ENCODE measurements around a stretch of chr4.

GRCh38 chr4:181475611-181476134, 767.5 kb upstream of the TENM3 start:
- RRBS, result no CpG with 5 or more reads among the region's 8 CpGs

DNA sequence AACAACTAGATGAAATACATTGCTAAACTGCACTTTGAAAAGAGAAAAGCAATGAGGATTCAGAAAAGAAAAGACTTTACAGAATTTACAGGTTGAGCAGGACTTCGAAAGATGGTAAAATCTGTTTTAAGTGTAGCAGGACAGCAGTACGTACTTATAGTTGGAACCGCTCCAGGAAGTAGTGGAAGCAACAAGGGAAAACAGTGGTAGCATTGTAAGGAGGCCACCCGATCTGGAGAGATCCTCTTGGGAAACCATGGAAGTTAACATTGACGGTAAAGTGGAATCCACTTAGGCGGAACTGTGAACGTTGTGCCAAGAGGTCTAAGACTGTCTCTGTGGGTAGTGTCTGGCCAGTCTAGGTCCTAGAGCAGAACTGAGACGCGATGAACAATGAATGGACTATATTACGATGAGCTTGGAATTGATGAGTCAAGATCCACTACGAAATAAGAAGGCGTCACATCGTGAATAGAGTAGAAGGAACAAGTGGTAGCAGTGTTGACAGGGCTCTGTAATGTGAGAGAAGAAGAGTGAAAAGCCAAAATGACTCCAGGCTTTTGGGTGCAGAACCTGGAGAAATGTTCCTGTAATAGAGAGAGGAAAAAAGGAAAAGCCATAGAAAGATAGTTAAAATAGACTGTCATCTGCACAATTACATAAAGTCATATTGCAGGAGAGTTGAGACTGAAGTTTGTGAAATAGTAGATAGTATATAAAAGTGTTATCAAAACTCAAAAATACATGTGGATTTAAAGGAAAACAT, 124.0 kb downstream of the TENM3 start:
- RRBS, result no CpG with 5 or more reads among the region's 13 CpGs

DNA sequence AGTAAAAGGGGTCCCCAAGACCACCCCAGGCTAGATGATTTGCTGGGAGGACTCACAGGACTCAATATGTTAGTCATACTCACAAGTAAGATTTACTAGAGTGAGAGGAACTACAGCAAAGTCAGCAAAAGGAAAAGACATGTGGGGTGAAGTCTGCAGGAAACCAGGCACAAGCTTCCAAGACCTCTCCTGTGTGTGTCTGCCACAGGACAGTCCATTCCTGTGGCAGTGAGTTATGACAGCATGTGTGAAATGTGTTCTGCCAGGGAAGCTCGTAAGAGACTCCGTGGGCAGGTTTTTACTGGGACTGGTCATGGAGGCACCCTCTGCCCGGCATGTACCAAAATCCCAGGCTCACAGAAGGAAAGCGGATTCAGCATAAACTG, 288.3 kb downstream of the TENM3 start:
- RRBS, result no CpG with 5 or more reads among the region's 4 CpGs

GRCh38 chr4:182560162-182560827, 317.1 kb downstream of the TENM3 start:
- RRBS, result no CpG with 5 or more reads among the region's 6 CpGs

DNA sequence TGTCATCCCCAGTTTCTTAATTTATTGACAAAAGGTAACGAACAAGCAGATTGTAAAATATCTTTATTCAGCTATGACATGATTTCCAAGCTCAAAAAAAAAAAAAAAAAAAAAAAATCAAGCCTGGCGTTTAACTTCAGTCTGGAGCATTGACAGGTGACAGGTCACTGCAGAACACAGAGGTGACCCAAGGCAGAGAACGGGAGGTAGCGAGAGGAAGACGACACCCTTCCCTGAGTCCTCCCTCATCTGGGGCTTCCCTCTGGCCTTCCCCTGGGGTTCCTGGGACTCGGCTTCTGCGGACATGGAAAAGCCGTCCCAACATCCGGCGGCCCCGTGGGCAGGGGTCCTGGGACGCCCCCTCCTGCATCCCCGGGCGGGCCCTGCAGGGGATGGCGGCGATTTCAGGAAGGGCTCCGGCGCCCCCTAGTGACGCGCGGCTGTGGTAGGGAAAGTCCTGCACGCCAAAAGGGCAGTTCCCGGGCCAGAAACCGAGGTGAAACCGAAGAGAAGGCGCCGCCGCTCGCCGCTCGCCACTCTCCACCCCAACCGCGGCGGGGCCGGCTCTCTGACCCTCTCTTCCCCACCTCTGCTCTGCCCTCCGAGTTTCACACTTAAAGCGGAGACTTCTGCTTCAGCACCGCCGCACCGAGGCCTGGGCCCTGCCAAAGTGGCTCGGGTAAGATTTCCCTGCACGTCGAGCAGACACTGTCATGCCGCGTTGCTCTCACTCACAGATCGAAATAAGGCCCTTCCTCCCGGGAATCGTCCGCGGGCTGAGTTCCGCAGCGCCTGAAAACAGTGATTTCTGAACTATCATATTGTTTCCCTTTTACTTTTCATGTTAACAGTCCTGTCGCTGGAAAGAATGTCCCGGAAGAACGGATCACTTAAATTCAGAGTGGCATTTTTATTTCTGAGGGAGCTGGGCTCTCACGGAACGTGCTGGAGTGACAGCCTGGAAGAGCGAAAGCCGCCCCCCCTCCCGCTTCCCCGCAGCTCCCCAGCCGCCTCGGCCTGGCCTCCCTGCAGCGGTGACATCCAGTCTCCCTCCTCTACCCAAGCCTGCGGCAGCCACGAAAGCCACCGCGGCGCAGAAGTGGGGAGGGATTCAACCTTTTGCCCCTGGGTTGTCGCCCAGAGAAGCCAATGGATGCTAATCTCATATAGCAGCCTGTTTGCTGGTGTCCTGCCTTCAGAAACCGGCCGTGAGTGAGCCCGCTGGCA, 110.7 kb downstream of the DCTD start:
- RRBS, result 7% methylated on average over 35 of the region's 73 CpGs

- RRBS, result no CpG with 5 or more reads among the region's 10 CpGs
Measured at GRCh38 chr4:182809157-182809591, 108.0 kb downstream of the DCTD start.

DNA sequence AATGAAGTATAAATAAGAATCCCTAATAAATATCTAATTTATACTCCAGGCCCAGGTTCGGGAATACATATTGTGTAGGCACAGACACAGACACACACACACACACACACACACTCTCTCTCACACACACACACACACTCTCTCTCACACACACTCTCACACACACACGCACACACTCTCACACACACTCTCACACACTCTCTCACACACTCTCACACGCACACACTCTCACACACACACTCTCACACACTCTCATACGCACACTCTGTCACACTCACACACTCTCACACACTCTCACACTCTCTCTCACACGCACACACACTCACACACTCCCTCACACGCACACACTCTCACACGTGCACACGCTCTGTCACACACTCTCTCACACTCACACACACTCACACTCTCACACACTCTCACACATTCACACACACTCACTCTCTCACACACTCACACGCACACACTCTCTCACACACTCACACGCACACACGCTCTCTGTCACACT, 42.9 kb upstream of the DCTD start:
- RRBS, result no CpG with 5 or more reads among the region's 11 CpGs

DNA sequence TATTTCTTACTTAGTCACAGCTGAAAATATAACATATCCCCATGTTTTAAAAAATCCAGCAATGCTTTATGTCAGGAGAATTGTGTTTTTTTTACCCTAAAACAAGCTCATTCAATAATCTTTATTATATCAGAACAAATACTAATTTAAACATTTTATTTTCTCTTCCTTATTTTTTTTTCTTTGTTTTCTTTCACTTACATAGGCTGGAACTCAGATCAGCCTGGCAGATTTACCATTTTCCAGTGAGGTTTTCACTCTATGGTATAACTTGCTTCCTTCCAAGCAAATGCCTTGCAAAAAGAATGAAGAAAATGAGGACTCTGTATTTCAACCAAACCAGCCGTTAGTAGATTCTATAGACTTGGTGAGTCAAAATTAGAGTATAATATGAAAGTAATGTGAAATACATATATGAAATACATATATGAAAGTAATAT, 49.2 kb downstream of the CLDN22 start:
- RRBS, result no CpG with 5 or more reads among the region's 1 CpG

- RRBS, result no CpG with 5 or more reads among the region's 9 CpGs
Measured at GRCh38 chr4:183430562-183431099, 13.8 kb upstream of the CDKN2AIP start.

GRCh38 chr4:183610721-183611310, 48.2 kb downstream of the RWDD4 start:
- RRBS, result no CpG with 5 or more reads among the region's 12 CpGs

- RRBS, result under 1% methylated on average over 68 of the region's 117 CpGs
Measured at GRCh38 chr4:183797799-183798975, 106.9 kb upstream of the STOX2 start.

DNA sequence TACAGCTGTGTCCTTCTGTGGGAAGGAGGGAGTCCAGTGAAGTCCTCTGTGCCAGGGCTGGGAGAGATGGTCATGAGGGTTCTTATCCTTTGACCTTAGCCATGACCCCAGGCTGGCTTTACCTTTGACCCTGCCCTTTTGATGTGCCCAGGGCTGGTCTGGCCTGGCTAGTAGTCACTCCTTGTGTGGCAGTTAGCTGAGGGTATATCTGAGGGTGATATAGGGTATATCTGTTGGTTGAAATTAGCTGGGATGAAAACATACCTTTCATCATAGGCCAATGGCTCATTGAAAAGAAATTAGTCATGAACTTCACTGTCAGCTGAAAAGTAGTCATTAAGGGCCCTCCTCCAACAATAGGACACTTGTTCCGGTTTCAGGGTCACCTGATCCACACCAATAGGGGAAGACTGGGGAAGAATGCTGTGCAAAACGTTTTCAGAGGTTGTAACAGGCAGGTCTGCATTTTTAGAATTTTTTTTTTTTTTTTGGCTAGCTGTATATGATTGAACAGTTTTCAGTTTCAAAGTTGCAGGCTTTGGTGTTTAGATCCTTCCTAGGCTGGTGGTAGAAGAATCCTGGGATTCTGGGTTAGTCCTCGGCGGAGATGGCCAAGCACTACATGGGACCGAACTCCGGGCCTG, 74.6 kb upstream of the STOX2 start:
- RRBS, result no CpG with 5 or more reads among the region's 6 CpGs

DNA sequence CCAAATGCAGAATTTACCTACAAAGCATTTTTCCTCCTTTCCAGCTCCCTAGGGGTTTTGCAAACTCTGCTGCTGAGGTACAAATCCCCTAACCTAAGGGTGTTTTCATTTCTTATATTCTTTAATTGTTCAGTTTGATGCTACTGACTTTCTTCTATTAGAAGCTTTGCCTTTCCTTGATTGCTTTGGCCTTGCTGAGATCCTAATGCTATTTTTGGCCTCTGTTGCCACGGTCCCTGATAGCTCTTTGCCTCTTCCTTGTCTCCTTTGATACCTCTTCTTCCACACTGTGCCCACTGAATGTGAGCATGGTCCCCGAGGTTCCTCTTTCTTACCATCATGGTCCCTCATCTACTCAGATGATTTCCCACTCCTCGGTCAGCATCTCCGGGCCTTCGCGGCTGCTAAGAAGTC, 23.9 kb downstream of the ENPP6 start:
- RRBS, result no CpG with 5 or more reads among the region's 6 CpGs

- RRBS, result no CpG with 5 or more reads among the region's 18 CpGs
Measured at GRCh38 chr4:184347210-184348319, 126.8 kb downstream of the IRF2 start.

DNA sequence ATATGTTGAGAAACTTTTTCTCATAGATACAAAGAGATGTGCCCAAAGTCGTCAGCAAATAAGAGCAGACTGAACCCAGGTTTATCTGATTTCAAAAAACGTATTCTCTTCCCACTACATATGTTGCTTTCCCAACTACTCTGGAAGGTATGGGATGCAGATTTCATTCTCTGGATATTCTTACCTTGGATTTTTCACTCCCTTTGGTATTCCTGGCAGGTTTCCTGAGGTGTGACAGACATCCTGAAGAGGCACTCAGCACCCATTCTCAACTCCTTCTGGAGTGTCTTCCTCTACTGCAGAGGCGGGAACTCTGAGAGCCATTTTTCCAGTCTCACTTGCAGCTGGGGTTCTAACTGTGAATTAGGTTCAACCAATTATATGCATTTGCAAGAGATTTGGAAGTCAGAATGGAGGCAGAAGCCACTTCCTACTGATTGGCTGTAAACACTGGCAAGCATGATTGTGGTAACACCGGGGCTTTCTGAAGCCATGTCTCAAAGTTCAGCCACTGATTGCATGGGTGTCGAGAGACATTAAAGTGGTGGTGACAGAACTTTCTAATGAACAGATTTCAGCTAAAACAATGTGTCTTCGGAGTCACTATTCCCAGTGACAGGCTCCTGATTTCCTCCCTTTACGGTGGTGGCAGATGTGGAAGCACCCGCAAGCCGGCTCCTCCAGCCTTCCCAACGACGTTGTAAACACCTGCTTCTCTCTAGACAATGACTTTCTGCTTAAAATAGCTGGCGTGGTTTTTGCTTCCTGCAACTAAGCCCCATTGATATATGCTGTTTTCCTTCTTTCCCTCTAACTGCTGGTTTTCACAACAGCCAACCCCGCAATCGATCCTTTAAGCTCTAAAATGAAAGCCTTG, 92.2 kb downstream of the IRF2 start:
- RRBS, result no CpG with 5 or more reads among the region's 14 CpGs

- RRBS, result 4% methylated on average over 1 of the region's 7 CpGs
Measured at GRCh38 chr4:184384761-184385456, 89.4 kb downstream of the IRF2 start.

- RRBS, result no CpG with 5 or more reads among the region's 13 CpGs
Measured at GRCh38 chr4:184385582-184386453, 88.5 kb downstream of the IRF2 start.

DNA sequence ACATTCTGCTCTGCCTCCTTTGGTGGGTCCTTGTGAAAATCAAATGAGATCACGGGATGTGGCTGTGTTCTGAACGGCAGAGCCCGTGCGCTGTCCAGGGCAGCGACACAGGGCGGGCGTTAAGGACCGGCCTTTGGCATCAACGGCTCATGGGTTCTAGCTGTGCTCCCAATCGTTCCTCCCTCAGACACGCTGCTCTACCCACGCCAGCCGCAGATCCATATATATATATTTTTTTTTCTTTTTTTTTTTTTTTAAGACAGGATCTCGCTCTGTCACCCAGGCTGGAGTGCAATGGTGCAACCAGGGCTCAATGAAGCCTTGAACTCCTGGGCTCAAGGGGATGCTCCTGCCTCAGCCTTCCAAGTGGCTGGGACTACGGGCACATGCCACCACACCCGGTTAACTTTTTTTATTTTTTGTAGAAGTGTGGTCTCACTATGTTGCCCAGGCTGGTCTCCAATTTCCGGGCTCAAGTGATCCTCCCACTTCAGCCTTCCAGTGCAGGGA, 78.1 kb downstream of the IRF2 start:
- RRBS, result 100% methylated on average over 1 of the region's 17 CpGs

GRCh38 chr4:184407783-184408582, 66.4 kb downstream of the IRF2 start:
- RRBS, result no CpG with 5 or more reads among the region's 18 CpGs

- RRBS, result no CpG with 5 or more reads among the region's 1 CpG
Measured at GRCh38 chr4:184427679-184428089, 46.7 kb downstream of the IRF2 start.